ENCODE results near the gene TTC33.

- PRO-cap = no peak
Observed at GRCh38 chr5:39066690-39067389, 7.4 kb downstream of the RICTOR start.

DNA sequence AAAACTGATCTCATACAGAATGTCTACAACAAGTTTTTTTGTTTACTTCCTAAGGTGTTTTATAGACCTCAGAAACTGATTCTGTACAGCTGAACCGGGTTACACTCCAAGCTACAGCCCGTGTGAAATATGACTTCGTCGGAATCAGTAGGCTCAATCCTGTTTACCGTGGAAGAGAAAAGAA lies 1.2 kb downstream of the RICTOR start:
- PRO-cap = no peak

DNA sequence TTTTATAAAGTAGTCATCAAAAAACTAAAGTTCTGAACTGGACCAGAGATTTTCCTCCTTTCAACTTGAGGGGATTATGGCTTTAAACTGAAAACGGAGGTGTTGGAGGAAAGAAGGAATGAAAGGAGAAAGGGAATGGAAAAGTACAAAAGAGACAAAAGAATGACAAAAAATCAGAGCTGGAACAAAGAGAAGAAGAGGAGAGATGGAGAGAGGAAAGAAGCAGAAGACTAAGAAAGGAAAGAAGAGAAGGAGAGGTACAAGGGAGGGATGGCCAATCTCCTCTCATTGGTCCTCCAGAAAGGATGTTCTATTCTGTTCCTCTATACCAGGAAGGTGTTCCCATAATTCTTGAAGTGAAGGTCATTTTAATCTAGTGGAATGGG lies 59.1 kb upstream of the RICTOR start:
- PRO-cap = no peak

- PRO-cap = no peak
Observed at GRCh38 chr5:39197976-39198520, 21.3 kb downstream of the FYB1 start.

- PRO-cap = no peak
Observed at GRCh38 chr5:39200723-39201228, 18.6 kb downstream of the FYB1 start.

GRCh38 chr5:39423016-39424174 lies 1.4 kb downstream of the DAB2 start:
- PRO-cap = no peak

- PRO-cap = no peak
Observed at GRCh38 chr5:39624400-39624956, 199.7 kb upstream of the DAB2 start.

DNA sequence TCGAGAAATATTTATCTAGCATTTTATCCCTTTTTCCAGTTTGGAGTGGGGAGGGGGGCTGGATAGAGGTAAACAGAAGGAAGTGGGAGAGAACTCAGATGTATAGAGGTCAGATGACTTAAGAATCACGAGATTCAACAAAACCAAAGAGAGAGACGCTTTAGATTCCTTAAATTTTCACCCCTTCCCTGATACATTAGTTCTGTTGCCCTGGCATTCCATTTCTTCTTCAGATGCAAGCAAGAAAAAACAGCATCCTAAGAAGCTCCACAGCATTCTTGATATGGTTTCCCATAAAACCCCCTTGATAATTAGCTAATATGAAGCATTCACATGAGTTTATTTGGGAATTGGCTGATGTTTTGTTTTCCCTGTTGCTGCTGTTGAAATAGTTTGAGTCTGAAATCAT lies 335.8 kb upstream of the DAB2 start:
- PRO-cap = no peak

DNA sequence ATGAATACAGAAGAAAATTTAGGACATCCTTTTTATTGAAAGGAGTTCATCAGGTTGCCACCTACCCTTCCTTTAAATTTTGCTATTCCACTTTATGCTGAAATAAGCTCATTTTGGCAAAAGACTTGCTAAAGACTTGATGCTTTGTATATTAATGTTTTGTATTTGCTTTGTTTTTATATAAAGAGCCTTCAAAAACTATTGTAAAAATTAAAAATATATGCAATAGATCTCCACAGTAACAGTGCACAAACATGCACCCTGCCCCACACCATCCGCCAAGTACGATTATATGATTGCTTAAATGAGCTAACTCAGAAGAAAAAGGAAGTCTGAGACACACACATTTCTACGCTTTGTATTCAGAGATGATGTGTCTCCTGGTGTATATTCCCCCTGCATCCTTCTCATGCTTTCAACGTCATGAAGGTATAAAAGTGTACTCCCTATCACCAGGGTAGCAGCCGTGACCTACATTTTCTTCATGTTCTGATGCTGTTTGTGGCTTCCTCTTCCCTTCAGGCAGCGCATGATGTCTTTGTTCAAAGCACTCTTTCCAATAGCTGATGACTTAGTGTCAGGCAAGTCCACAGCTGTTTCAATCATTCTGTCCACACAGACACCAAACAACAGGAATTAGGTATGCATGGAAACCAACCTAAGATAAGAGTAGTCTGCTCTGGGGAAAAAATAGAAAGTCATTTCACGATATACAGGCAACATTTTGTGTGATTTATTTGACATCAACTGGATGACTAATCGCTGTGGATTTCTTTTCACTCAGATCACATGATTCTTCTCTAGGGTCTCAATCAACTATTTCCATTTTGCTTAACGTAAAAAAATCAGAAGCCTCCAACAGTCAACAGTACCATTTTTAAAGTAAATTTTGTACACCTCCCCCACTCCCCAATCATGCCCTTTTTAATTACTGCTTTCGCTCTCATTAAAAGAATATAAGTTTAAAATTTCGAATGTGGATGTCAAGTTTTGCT lies 269.4 kb upstream of the PTGER4 start:
- PRO-cap = no peak

GRCh38 chr5:40485309-40485738 lies 194.4 kb upstream of the PTGER4 start:
- PRO-cap = no peak

DNA sequence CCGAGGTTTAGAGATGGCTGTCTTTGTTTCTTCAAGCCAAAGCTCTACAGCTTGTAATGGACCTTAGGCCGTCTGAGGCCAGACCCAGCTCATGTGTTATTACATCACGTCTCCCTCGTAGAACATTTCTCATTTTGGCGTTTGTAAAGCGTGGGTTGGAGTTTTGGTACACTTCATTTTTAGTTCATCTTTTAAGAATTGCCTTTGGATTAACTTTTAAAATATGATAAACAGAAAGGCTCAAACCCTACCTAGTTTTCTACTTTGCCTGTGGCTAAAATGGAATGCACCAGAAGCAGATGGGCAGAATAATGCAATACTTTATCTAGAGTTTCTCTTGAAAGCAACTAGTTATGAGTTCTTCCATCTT lies 3.0 kb downstream of the PTGER4 start:
- PRO-cap = unidirectional peak, minus-strand start at position 74 of the sequence

GRCh38 chr5:40684419-40685042 lies 4.8 kb downstream of the PTGER4 start:
- PRO-cap = no peak

DNA sequence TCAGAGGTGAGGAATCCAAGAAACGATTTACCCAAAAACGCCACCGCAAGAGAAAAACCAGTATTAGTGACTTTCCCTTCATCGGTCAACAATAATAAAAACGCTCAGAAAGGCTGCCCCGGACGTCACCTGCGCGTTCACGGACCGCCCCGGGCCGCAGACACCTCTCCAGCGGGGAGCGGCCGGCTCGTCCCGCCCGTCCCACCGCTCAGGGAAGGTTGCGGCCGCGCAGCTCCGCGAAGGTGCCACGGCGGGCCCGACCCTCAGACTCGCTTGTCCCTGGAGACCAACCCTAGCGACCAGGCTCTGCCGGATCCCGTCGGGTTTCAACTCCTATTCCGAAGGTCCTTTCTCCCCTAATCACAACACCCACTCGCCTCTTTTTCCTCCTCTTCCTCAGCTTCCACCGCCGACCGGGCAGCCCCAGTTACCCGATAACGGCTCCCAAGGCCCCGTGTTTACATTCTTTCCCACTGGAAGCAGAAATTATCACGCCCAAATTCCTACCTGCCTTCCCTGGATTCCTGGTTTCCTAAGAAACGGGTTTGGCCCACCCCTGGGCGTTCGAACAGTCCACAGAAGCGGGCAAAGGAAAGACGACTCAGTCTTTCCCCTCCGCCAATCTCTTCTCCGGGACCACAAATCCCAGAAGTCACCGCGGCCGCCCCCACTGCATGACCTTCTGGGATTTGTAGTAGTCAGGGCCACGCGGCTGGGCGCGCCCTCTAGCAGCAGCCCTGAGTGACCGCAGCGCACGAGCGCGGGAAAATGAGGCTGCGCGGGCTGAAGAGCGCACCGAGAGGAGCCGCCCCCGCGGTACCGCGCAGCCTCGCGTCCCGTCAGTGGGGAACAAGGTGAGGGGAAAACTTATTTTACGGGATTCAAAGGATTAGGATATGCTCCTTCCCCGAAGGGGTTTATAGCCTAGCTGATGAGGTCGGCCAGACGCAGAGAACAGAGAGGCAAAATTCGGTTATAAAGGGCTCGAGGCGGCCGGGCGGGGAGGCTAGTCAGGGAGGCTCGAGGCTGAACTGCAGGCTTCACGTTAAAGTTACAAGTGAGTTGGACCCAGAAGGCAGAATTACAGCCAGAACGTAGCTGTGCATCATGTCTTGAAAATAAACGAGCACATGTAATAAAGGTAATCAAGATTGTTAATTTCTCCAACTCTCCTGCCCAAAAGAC lies at the start of gene TTC33:
TSS of gene TTC33 (minus strand) at position 645 of the 1,185 bp plus-strand sequence.
- PRO-cap = bidirectional peak, plus-strand start at position 190 of the sequence, minus-strand start at position 217 of the sequence; unidirectional peak, minus-strand start at position 632 of the sequence

DNA sequence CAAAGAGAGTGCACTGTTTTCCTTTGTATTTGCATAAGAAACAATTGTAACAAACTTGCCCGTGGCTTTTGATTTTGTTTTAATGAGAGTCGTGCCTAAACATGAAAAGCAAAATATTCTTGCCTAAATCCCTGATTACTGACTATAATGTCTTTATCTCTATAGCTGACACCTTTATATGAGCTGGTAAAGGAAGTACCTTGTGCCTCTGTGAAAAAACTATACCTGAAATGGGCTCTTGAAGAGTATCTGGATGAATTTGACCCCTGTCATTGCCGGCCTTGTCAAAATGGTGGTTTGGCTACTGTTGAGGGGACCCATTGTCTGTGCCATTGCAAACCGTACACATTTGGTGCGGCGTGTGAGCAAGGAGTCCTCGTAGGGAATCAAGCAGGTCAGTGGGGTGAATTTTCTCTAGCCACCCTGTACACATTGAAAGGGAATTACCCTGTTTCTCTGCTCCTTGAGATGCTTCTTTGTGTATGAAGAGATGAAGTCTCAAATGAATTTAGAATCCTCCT lies 48.6 kb downstream of the C7 start:
- PRO-cap = no peak

DNA sequence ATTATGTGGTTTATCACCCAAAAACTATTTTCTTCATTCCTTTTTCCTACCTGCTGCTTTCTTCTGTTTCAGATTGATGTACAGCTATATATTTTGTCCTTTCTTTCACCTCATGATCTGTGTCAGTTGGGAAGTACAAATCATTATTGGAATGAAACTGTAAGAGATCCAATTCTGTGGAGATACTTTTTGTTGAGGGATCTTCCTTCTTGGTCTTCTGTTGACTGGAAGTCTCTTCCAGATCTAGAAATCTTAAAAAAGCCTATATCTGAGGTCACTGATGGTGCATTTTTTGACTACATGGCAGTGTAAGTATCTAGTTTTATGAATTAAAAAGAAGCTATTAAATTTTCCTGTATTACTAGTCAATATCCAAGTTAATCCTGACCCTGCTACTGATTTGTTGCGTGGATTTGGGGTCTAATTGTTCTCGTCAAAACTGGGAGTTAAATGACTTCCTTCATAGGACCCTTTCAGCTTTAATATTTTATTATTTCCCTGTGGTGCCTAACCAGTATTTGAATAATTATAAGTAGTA lies 1.9 kb downstream of the FBXO4 start:
- PRO-cap = no peak

DNA sequence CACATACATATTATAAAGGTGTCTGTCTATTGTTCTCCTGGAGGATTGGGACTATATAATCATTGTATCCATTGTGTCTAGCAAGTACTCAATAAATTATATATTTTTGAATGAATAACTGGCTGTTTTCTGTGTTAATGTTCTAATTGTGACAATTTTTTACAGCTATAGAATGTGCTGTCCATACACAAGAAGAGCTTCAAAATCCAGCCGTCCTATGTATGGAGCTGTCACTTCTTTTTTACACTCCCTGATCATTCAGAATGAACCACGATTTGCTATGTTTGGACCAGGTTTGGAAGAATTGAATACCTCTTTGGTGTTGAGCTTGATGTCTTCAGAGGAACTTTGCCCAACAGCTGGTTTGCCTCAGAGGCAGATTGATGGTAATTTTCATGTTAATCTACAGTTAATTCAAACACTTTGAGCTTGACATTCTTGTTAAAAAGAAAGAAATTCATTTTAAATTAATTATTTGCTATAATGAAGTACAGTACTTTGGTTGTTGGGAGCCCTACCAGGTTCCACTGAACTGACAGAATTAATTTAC lies 4.5 kb downstream of the FBXO4 start:
- PRO-cap = no peak

DNA sequence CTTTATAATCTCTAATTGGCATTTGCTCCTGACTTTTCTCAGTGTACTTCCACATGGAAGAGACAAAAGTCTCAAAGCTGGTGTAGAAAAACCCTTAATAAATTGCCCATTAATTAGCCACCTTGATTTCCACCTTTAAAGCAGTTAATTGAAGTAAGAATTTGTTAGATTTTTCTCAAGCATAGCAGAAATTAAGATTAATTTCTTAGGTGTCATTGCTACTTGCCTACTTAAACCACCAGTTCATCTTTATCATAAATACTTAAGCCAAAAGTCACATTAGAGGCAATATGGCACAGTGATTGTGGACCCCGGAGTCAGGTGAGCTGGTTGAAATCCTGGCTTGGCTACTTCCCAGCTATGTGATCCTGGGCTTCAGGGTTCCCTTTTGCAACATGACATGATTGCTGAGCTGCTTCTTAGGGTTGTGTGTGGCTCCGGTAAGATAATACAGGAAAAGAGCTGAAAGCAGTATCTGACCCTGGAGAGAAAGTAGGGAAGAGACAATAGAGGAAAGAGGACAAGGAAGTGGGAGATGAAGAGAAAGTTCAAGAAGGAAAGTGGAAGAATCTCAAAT lies 92.9 kb downstream of the GHR start:
- PRO-cap = no peak

DNA sequence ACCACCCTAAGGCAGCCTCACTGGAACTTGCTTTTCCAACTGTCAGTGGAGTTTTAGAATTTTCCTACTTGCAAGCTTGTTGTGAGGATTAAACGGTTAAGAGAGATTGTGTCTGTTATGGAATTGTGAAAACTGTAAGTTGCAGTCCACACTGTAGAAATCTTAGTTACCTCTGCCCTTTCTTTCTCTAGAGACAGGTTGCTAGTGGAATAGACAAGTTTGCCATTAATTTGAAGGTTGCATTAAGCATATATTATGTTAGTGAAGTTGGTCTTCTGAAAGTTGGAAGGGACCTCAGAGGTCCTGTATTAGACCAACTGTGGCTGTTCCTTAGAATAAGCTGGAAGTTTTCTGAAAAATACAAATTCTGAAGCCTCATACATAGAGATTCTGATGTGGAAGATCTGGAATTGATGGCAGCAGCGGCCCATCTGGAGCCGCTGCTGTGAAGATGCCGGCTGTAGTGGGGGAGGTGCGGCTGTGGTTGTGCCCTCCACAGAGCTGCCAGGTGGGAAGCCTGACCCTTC lies 158.1 kb downstream of the GHR start:
- PRO-cap = no peak

GRCh38 chr5:42949617-42950245 lies 90.4 kb downstream of the ANXA2R start:
- PRO-cap = bidirectional peak, plus-strand start at chr5:42950009, minus-strand start at chr5:42949854

DNA sequence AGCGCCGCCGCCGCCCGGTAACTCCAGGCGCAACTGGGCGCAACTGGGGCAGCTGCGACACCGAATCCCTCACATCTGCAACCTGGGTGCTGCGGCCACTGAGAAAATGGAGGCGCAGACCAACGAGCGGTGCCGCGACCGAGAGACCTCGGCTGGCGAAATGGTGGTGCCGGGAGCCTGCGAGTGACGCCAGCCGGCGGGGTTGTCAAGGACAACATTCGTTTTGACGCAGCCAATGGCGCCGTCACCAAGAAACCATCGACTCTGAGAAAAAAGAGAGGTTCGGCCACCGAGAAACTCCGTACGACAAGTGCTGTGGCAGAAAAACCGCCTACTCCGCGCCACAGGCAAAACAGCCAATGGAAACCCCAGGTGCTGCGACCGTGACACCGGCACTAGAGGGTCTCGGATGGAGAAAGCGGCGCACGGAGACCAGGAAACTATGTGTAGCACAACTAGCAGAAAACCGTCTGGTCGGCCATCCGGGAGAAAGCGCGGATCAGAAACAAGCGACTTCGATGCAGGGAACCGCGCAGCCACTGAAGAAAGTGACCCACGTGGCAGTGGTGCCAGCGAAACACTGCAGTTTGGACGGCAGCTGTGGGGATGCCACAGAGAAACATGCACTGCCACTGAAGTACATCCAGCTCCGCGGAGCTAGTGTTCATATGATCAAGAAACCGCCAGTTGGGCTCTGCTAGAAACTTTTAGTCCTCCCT lies 88.8 kb downstream of the ANXA2R start:
- PRO-cap = bidirectional peak, plus-strand start at position 412 of the sequence, minus-strand start at position 161 of the sequence; bidirectional peak, plus-strand start at position 463 of the sequence, minus-strand start at position 541 of the sequence

All from gallbladder (tissue), 1 donor.